Endometrial microvascular endothelial cells (primary cell): ENCODE measurements around a stretch of chr5.

GRCh38 chr5:157383758-157384423, 38.4 kb upstream of the FNDC9 start:
- RAMPAGE, long total RNA = no peak

DNA sequence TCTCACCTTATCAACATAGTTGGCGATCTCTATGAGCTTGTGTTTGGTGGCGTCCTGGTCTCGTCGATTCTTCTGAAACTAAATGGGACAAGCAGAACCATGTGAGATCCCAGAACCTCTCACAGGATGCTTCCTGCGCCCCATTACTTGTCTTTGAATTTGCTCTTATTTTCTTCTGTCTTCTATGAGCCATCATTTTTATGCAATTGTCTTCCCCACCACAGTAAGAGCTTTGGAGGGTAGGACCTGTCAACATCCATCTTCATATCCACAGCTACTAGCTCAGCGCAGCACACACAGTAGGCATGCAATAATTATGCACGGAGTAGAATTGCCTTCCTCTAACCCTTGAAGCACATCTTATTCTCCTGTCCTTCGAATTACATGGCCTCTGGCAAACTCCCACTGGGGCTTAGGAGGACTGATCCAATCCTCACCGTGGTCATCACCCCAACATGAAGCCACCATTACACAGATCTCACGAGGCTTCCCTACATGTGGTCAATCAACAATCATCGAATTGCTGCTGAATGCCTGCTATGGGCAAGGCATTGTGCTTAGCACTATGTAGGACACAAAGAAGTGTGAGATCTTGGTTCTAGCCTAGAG, 53.5 kb downstream of the NIPAL4 start:
- RAMPAGE, long total RNA = no peak

DNA sequence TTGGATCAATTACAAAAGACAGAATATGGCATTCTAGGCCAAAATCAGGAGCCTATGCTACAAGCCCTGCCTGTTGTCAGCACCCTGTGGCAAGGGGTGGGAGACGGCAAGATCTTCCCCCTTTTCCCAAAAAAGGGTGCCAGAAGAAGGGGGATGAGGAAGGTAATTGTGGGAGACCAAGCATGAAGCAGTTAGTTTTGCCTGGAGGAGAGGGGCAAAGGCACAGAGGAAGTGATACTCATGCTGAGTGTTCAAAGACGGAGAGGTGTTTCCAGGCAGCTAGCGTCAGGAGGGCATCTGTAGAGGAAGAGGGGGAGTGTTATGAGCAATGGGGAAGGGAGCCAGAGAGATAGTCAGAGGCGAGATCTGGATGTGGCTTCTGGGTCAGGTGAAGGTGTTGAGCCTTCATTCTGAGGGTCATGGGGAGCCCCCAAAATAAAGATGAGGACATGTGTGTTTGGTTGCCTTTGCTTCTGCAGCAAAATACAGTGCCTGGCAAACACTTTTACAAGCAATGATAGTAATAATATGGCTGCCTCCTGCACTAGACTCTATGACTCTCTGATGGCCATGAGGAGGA, 27.0 kb upstream of the ADAM19 start:
- RAMPAGE, long total RNA = no peak

DNA sequence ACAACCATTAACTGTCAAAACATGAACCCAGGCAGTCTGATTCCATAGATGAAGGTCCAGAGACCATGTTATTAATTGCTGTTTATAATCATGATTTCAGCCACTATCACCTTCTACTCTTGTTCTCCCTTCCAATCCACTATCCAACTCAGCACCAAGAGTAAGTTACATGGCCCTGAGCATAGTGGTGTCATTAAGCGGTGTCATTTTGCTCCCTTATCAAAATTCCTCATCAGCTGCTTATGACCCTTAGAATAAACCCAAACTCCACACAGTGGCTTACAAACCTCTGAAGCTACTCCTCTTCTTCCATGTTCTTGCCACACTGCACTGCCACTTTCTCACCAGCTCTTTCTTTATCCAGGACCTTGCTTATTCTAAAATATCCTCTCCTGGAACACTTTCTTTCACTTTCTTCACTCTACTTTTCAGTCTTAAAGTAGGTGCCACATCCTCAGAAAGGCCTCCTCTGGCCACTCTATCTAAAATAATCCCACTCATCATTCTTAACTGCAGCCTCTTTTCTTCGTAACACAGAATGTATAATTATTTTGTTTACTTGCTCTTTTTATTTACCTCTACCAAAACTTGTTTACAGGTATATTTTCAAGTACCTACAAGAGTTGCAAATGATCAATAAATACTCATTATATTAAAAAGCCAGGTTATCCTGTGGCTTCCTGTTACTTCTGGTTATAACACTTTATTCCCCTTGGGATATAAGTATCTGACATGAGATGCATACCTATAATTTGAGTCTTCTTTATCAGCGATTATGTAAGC, 22.4 kb downstream of the CLINT1 start:
- RAMPAGE, long total RNA = no peak

DNA sequence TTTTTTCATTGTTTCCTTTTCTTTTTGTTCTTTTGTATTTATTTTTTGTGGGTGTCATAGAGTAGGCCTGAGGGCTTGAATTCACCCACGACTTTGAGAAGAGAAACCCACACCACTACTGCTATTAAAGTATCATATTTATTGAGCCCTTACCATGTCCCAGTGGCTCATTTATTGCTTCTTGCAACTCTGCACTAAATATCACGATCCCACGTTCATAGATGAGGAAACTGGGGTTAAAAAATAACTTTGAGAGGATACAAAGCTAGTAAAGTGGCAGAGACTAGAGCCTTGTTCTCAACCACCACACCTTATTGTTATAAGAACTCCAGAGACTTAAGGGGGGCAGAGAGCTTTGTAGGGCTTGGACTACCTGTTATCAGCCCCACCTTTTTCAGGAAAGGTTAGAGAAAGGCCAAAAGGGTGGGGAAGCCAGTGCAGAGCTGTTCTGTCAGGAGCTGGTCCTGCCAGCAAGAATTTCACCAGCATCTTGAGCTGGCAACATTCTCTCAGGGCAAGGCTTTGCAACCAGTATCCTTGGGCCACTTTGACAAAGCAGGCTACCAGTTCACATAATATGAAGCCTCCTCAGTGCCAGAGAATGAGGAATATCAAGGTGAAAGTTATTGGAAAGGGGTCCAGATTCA, 65.9 kb upstream of the CLINT1 start:
- RAMPAGE, long total RNA = no peak

DNA sequence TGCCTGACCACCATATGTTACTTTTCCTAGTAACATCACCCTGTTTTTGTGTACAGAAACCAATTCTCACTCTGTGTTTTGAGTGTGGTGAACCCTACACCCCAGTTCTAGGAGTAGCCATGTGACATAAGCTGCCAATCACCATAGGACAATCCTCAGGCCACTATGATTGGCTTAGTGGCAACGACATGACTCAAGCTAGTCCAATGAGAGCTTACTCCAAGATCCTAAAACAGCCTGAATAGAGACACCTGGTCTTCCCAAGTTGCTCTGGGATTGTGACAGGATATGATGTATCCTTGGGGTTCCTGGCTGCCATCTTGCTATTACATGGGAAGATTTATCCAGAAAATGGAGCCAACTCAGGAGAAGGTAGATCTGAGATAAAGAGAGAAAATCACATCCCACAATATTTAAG, 572.9 kb upstream of the CLINT1 start:
- RAMPAGE, long total RNA = no peak

GRCh38 chr5:158727721-158728588, 371.8 kb downstream of the EBF1 start:
- RAMPAGE, long total RNA = no peak

DNA sequence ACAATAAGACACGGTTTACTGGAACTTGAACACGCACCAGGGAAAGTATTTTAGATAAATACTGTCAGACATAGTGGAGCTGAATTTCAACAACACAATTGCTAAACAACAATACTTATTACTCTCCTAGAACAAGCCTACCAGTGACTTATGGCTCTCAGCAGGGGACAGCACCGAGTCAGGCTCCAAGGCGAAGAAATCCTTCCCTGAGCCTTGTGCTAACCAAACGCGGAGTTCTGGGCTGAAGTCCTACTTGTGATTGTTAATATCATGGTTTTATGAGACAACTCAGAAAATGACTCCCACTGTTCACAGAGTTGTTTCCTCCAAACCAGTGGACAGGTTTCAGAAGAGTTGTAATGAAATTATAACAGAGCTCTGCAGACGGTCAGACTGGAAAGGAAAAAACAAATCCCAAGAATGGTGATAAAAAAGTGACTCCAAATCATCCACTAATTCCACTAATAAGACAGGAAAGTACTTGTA, 359.6 kb downstream of the EBF1 start:
- RAMPAGE, long total RNA = no peak

- RAMPAGE, long total RNA = no peak
Observed at GRCh38 chr5:159019477-159020514, 79.9 kb downstream of the EBF1 start.

GRCh38 chr5:159048731-159049115, 51.0 kb downstream of the EBF1 start:
- RAMPAGE, long total RNA = no peak

GRCh38 chr5:159053685-159054257, 45.9 kb downstream of the EBF1 start:
- RAMPAGE, long total RNA = no peak

GRCh38 chr5:159102893-159103144, 3.1 kb upstream of the EBF1 start:
- RAMPAGE, long total RNA = no peak

GRCh38 chr5:159157827-159158217, 51.5 kb downstream of the RNF145 start:
- RAMPAGE, long total RNA = no peak

DNA sequence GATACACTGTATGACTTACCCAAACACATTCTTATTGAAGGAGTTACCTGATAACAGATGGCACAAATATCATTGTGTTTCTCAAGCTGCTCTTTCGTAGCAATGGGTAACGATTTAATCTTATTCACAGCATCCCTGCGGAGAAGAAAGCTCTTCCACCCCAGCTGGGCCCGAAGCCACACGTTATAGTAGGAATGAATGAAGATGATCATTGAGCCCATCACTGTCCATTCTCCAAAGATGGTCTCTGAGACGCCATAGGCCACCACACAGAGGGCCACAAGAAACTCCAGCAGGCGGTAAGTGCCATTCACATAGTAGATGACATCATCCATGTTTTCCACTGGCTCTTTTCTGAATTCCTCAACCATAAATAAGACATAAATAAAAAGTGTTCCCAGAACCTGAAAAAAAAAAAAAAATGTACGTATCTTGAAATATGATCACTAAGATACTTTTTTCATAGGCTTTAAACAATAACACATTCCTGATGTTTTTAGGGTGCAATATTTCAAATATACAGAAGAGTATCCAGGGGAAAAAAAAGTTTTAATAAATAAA, 48.1 kb downstream of the RNF145 start:
- RAMPAGE, long total RNA = no peak

GRCh38 chr5:159175556-159176046, 33.8 kb downstream of the RNF145 start:
- RAMPAGE, long total RNA = no peak

- RAMPAGE, long total RNA = no peak
Observed at GRCh38 chr5:159337438-159337908, 7.2 kb upstream of the IL12B start.

- RAMPAGE, long total RNA = no peak
Observed at GRCh38 chr5:159451137-159451690, 120.9 kb upstream of the IL12B start.

DNA sequence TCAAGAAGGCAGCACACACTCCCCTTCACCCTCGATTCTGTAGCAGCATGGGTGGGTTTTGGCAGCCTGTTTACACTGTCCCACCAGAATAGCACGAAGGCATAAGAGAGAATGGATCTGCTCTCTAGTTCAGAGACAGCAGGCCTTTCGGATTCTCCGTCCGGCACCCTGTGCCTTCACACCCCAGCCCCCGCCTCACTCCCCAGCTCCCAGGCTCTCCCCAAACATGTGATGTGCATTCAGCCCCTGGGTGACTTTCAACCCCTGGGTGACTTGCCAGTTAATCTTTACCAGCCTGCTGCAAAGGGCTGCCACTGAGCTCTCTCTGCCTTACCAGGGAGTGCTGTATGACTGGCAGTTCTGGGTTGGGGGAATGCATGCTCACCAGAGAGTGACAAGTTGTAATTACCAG, 5.0 kb upstream of the ADRA1B start:
- RAMPAGE, long total RNA = no peak

- RAMPAGE, long total RNA = no peak
Observed at GRCh38 chr5:159912924-159913687, 3.2 kb upstream of the ADRA1B start.

GRCh38 chr5:160061643-160062004, 52.7 kb downstream of the TTC1 start:
- RAMPAGE, long total RNA = no peak